ENCODE results near the gene NNAT.

DNA sequence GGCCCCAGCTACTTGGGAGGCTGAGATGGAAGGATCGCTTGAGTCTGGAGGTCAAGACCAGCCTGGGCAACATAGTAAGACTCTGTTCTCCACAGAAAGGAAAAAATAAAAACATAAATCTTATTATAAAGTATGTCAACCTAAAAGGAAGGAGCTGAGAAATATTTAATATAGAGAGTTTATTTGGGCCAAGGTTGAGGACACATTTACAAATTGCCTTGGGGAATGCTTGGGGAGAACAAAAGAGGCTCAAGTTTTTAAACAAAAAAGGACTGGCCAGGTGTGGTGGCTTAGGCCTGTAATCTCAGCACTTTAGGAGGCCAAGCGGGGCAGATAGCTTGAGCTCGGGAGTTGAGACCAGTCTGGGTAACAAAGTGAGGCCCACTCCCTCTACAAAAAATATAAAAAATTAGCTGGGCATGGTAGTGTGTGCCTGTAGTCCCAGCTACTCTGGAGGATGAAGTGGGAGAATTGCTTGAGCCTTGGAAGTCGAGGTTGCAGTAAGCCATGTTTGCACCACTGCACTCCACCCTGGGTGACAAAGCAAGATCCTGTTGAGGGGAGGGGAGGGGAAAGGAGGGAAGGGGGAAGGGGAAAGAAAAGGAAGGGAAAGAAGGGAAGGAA lies 27.7 kb downstream of the SAMHD1 start:
- PRO-cap: no peak
- RAMPAGE, long total RNA, 3 experiments: no peak in any of the 3 experiments

DNA sequence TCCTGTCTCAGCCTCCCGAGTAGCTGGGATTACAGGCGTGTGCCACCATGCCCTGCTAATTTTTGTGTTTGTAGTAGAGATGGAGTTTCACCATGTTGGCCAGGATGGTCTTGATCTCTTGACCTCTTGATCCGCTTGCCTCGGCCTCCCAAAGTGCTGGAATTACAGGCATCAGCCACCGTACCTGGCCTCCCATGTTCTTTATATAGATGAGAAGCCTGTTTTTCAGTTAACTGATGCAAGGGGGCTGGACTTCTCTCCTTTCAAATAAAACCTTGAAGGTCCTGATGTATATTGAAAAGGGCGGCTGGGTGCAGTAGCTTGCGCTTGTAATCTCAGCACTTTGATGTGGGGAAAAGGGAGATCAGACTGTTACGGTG lies 16.0 kb upstream of the SAMHD1 start:
- PRO-cap: no peak
- RAMPAGE, long total RNA, 3 experiments: no peak in any of the 3 experiments

GRCh38 chr20:37243228-37243889 lies 18.3 kb downstream of the GHRH start:
- PRO-cap: no peak
- RAMPAGE, long total RNA, 3 experiments: no peak in any of the 3 experiments

DNA sequence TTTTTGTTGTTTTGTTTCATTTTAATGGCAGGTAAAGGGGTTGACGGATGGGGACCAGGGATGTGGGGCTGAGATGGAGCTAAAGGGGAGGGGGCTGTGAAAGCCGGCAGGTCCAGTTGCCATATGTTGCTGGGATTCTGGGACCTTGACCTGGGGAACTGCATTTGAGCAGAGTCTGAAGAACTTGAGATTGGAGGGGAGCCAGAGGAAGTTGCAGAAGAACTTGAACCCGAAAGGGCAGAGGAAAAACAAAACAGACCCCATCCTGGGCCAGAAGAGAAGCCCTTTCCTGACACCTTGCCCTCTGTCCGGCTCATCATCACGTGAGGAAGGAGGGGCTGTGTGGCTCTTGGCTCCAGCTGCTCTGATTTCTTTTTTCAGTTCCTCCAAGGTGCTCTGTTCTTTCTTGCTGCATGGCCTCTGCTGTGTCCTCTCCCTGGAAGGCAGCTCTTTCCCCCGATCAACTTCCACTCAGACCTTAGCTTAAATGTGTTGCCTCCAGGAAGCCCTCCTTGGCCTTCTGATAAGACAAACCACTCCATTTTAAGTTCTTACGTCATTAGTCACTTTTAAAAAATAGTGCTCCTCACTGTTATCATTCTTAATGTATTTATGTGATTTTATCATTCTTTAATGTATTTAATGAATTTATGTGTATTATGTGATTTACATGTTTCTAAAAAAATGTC lies 12.4 kb upstream of the MANBAL start:
- PRO-cap: bidirectional peak, plus-strand start at position 380 of the sequence, minus-strand start at position 325 of the sequence
- RAMPAGE, long total RNA, 3 experiments: no peak in any of the 3 experiments

- PRO-cap: no peak
- RAMPAGE, long total RNA, 3 experiments: no peak in any of the 3 experiments
These were observed 1.2 kb upstream of the MANBAL start for GRCh38 chr20:37288093-37288740.

DNA sequence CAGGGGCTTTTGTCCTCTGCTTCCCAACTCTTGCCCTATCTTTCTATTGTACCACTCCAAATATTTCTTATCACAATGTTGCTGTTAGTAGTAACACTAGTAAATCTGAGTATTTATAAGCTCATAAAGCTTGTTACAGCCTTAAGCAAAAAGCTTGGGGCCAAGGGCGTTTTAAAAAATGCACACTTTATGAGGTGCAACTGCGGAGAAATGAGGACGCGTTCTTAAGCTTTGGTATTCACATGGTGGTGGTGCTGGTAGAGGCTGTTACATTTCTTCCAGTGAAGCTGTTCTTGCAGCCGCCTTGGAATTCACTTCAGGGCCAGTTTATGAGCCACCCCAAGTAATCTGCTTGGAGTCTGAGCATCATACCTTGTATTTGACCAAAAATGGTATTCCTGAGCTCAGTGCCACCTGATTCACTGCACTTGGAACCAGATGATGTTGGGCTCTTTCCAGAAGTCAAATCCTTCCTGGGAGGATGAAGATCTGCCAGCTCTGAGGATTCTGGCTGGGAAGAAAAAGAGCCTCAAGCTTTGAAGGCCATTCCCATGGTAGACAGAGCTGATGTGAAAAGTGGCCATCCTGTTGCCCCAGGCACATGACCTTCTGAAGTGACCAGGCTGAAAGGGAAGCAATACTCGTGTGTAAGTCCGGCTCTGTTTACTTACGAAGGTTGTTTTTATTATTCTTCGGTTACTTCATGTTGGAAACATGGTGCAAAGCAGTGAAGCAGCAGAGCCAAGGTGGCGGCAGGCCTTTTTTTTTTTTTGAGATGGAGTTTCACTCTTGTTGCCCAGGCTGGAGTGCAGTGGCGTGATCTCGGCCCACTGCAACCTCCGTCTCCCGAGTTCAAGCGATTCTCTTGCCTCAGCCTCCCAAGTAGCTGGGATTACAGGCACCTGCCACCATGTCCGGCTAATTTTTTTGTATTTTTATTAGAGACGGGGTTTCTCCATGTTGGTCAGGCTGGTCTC lies 7.7 kb downstream of the MANBAL start:
- PRO-cap: no peak
- RAMPAGE, long total RNA, 3 experiments: no peak in any of the 3 experiments

GRCh38 chr20:37418418-37418617 lies 72.4 kb downstream of the SRC start:
- PRO-cap: no peak
- RAMPAGE, long total RNA, 3 experiments: no peak in any of the 3 experiments

GRCh38 chr20:37508701-37509791 lies 12.0 kb upstream of the NNAT start:
- PRO-cap: no peak
- RAMPAGE, long total RNA, 3 experiments: no peak in any of the 3 experiments

GRCh38 chr20:37520828-37521855 lies at the start of gene NNAT:
NNAT (plus strand) TSS chr20:37521250.
- PRO-cap: no peak
- RAMPAGE, long total RNA, 3 experiments: no peak in any of the 3 experiments

DNA sequence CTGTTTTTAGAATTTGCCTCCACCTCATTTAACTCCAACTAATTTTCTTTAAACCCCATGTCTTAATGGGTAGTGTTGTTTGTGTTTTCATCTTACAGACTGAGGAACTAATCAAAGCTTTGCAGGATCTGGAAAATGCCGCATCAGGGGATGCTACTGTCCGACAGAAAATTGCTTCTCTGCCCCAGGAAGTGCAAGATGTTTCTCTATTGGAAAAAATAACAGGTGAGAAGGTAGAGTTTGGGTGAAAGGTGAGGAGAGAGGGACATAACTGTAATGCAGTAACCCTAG lies 25.7 kb downstream of the RPRD1B start:
- PRO-cap: no peak
- RAMPAGE, long total RNA, 3 experiments: no peak in any of the 3 experiments

GRCh38 chr20:38122942-38123298 lies 42.1 kb downstream of the TGM2 start:
- PRO-cap: no peak
- RAMPAGE, long total RNA, 3 experiments: no peak in any of the 3 experiments

DNA sequence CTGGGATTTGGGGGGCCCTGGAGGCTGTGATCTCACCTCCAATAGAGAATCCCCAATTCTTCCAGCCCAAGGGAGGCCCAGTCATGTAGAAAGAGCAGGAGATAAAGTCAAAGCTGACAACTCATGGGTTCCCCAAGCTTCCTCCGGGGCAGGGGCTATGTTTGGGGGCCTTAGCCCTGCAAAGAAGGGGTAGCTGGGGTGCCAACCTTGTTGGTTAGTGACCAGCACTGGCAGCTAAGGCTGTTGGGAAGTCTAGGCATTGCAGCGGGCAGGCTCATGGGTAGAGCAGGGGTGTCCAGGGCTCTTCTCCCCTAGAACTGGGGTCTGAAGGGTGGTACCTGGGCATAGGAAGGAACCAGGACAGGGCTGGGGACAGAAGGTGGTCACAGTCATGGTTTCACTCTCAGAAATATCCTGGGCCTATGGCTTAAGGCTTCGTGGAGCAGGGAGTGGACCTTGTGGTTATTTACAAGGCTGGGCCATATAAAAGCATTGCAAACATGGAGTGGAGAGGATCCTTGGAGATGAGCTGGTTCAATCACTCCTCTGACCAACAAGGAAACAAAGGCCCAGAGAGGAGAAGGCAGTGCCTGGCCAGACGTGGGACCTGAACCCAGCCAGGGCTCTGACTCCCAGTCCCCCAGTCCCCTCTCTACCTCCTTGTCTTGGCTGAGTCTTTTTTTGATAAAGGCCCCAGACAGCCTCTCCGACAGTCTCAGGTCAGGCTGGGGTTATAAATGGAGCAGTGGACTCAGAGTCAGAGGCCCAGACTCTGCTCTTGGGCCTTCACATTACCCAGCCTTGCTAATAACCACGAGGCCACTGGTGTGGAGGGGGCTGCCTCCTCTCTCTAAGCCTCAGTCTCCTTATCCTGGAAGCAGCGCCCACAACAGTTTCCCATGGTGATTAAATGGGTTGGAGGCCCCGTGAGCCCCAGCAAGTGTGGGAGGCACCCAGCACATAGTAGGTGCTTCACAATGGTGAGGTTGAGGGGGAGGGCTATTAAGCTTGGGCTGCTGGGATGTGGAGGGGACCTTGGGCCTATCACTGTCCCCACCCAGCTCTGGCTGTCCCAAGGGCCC lies 36.1 kb downstream of the TGM2 start:
- PRO-cap: no peak
- RAMPAGE, long total RNA, 3 experiments: no peak in any of the 3 experiments

DNA sequence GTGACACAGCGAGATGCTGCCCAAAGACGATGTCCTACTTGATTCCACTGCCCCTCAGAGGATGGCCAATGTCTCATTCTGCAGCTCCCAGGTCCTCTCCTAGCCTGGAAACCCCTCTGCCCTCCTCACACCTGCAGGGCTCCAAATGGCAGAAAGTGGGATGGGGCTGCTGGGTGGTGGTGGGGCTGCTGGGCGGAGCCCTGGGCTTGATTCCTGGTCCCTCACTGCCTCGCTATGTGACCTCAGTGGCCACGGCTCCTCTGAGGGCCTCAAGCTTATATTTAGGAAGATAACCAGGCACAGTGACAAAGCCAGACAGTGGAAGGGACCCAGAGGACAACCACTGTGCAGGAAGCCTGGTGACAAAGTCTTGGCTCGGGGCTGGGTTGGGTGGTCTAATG lies 28.5 kb downstream of the TGM2 start:
- PRO-cap: no peak
- RAMPAGE, long total RNA, 3 experiments: no peak in any of the 3 experiments

DNA sequence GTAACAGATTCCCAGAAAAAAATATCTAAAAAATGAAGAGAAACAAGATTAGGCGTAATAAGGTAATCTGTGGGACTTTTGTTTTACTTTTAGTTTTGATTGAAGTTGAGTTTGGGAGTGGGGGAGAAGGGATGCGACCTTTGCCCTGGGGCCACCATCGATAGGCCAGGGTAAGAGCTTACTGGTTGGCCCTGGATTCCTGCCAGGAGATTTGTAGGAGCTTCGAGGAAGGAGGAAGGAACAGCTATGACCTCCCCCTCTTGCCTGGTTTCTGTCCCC lies 21.4 kb downstream of the TGM2 start:
- PRO-cap: no peak
- RAMPAGE, long total RNA, 3 experiments: no peak in any of the 3 experiments

DNA sequence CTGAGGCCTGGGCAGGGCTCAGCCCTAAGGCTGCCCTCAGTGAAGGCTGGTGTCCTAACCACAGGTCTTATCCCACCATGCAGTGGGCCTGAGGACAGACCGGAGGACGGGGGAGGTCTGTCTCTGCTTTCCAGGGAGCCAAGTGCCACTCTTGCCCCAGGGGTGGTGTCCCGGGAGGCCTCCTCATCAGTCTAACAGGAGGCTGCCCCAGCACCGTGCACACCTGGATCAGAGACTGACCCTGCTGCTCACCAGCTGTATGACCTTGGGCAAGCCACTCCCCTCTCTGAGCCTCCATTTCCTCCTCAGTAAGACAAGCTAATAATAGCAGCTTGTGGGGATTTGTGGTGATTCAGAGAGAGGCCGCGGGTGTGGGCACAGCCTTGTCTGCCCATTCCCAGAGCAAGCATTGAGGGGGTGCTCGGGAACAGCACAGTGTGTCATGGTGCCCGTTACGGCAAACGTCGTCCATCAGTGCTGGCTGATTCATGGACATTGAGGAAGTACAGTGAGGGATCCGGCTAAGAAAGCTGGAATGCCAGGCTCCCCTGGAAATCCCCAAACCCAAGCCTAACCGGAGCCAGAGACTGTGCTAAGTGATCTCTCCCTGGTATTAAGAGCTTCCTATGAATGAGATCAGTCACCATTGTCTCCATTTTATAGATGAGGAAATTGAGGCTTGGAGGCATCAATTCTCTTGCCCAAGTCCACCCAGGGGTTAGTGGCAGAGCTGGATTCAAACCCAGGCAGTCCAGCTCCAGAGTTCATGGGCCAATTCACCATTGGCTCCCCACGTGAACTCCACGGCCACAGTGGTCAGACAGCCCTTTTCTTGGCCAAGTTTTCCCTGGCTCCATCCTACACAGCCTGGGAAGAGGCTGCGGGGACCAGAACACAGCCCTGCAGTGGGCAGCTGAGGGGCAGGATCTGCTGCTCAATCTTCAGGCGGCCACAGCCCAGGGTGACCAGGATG lies 20.8 kb downstream of the TGM2 start:
- PRO-cap: bidirectional peak, plus-strand start at position 351 of the sequence, minus-strand start at position 237 of the sequence
- RAMPAGE, long total RNA, 3 experiments: no peak in any of the 3 experiments

GRCh38 chr20:38146671-38146999 lies 18.4 kb downstream of the TGM2 start:
- PRO-cap: no peak
- RAMPAGE, long total RNA, 3 experiments: no peak in any of the 3 experiments

DNA sequence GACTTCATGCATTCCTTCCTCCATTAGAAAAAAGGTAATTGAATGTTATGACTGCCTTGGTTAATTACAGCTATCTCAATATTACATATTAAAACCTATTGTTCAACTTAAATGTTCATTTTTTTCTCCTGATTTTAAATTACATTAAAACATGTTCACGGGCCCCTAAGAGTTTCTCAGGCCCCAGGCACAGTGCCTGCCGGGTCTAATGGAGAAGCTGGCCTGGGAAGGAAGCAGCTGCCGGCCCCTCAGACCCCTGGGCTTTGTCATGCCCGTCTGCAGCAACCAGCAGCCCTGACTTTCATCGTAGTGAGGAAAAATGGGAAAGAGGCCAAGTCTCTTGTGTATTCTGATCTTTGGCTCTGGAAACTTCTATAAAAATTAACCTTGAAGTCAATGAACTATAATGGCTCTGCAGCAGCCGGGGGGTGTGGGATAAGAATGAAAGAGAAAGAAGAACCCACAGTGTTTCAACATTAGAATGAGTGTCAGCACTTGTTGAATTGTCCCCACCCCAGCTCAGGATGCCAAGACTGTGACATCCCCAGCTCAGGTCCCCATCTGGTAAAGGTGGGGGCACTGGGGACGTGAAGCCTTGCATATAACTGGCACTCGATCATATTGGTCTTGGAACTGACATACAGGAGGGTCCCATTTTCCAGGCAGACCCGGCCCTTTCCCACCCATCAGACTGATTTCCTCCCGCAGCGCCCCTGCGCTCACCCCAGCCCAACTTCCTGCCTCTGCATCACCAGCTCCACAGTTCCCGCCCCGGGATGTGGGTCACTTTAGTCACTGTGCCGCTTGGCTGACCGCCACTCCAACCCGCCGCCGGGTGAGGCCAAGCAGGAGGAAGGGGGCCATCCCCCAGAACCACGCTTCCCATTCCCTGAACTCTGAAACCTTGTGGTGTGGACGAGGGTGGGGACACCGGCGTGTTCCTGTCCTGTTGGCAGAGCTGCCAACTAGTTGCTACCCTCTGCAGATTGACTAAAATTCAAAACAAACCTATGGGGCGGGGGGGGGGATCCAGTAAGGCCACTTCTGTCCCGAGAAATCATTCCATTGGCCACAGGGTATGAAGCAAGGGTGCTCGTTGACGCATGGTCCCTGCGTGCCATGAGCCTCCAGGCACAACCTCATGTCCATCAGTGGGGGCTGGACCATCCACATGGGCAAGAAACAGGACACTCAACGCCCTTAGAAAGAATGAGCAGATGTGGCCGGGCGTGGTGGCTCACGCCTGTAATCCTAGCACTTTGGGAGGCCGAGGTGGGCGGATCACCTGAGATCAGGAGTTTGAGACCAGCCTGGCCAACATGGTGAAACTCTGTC lies 12.6 kb downstream of the TGM2 start:
- PRO-cap: bidirectional peak, plus-strand start at position 818 of the sequence, minus-strand start at position 739 of the sequence
- RAMPAGE, long total RNA, 3 experiments: no peak in any of the 3 experiments

- PRO-cap: bidirectional peak, plus-strand start at chr20:38157054, minus-strand start at chr20:38156957
- RAMPAGE, long total RNA, 3 experiments: no peak in any of the 3 experiments
These were observed 8.2 kb downstream of the TGM2 start for GRCh38 chr20:38156661-38157448.

DNA sequence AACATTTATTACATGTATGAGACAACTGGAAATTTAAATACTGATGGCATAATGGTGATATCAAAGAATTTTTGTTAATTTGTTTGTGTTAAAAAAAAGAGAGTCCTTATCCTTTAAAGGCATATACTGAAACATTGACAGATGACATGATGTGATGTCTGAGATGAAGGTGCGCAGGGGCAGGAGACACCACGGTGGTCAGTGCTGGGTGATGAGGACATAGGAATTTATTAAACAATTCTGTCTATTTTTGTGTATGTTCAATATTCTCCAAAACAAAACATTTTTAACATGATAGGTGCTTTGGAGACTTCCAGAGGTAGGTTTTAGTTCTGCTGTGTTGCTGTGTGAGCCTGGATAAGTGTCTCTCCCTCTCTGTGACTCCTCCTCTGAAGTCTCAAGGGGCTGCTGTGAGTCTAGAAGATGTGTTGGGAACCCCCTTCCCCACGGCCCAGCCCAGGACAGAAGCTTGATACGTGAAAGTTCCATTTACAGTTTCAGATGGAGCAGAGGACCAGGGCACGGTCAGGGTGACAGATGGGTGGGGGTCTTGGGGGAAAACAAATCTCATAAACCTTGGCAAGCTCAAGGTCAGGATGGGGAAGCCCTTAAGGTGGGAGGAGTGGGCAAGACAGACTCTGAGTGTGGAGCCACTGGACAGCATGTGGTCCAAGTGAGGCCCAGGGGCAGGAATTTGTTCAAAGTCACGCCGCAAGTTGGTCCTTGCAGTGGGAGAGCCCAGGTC lies 2.3 kb downstream of the TGM2 start:
- PRO-cap: no peak
- RAMPAGE, long total RNA, 3 experiments: no peak in any of the 3 experiments

DNA sequence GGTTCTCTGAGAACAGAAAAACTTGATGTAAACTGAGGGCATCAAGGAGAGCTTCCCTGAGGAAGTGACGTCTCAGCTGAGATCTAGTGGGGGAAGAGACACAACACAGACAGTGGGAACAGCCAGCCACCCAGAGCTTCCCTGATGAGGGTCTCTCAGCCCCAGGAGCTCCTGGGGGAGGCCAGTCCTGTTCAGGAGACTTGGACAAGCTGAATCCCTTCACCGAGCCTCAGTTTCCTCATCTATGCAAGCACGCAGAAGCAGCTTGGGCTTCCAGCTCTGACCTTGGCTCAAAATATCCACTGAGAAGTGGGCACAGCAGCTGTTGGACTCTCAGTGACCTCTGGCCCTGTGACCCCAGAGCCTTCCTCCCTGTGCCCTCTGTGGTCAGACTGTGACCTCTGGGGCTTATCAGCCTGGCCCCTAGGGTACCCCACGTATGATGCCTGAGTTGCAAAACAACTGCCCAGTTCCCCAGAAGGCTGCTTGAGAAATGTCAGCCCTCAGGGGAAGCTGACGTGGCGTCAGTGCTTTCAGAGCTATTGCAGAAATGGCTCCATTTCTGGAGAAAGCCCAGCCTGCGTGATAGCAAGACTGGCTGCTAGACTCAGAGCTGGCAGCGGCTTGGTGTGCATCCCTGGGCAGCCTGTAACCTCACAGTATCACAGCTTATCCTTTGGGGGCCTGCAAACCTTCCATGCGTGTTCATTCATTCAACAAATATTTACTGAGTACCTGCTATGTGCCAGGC lies 31.4 kb upstream of the TGM2 start:
- PRO-cap: unidirectional peak, plus-strand start at position 604 of the sequence
- RAMPAGE, long total RNA, 3 experiments: no peak in any of the 3 experiments

Measured in gastrocnemius medialis (tissue), 3 donors.